Cerebellum (tissue), 5 donors: ENCODE measurements around the gene CXXC5.

GRCh38 chr5:138512675-138513232, 30.3 kb downstream of the ETF1 start:
- PRO-cap, 3 experiments: no peak in any of the 3 experiments
- RAMPAGE, long total RNA: no peak

GRCh38 chr5:138536245-138536572, 6.8 kb downstream of the ETF1 start:
- PRO-cap, 3 experiments: no peak in any of the 3 experiments
- RAMPAGE, long total RNA: no peak

- PRO-cap, 3 experiments: no peak in any of the 3 experiments
- RAMPAGE, long total RNA: no peak
Observed at GRCh38 chr5:138635246-138635793, 60.1 kb upstream of the HSPA9 start.

- PRO-cap, 3 experiments: no peak in any of the 3 experiments
- RAMPAGE, long total RNA: no peak
Observed at GRCh38 chr5:138766138-138766765, 13.0 kb downstream of the CTNNA1 start.

DNA sequence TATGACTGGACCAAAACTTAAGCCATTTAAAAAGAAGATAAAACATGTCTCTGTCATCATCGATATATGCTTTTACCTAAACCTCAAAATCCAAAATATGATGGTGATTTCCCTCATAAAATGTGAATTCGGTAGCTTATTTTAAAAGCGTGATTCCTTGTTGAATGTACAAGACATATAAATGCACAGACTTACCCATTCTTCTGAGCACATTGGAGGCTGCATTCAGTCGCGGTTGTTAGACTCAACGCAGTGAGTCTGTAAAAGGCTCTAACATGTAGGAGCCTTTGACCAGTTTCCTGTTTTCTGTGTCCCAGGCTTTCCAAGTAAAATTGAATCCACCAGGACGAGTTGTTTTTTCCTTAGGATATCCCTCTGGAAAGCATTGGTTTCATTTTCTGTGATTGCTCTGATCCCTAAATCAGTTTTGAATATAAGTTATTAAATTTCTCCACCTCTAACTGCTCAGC, 387 bp downstream of the LRRTM2 start:
- PRO-cap, 3 experiments: peak in 1 of 3 experiments; most common plus-strand start position 222 of the sequence (in 1); most common minus-strand start position 262 of the sequence (in 1)
- RAMPAGE, long total RNA: no peak

DNA sequence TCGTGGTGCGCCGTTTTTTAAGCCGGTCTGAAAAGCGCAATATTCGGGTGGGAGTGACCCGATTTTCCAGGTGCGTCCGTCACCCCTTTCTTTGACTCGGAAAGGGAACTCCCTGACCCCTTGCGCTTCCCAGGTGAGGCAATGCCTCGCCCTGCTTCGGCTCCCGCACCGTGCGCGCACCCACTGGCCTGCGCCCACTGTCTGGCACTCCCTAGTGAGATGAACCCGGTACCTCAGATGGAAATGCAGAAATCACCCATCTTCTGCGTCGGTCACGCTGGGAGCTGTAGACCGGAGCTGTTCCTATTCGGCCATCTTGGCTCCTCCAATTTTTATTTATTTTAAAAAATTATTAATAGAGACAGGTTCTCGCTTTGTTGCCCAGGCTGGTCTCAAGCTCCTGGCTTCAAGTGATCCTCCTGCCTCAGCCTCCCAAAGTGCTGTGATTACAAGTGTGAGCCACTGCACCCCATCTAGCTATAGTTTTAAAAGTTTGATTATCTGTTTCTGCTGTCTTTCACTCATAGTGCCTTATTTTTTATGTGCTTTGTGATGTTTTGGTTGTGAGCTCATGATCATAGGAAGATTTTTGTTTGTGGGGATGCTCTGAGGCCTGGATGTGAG, 136.1 kb upstream of the LRRTM2 start:
- PRO-cap, 3 experiments: no peak in any of the 3 experiments
- RAMPAGE, long total RNA: no peak

GRCh38 chr5:139131258-139131934, 66.8 kb downstream of the SIL1 start:
- PRO-cap, 3 experiments: peak in 3 of 3 experiments; most common plus-strand start chr5:139131762 (in 2); most common minus-strand start chr5:139131521 (in 1)
- RAMPAGE, long total RNA: no peak

- PRO-cap, 3 experiments: no peak in any of the 3 experiments
- RAMPAGE, long total RNA: no peak
Observed at GRCh38 chr5:139272469-139273050, 21.0 kb upstream of the MATR3 start.

- PRO-cap, 3 experiments: no peak in any of the 3 experiments
- RAMPAGE, long total RNA: no peak
Observed at GRCh38 chr5:139274406-139274773, 19.1 kb upstream of the MATR3 start.

GRCh38 chr5:139296584-139297342, 3.2 kb downstream of the MATR3 start:
- PRO-cap, 3 experiments: no peak in any of the 3 experiments
- RAMPAGE, long total RNA: no peak

- PRO-cap, 3 experiments: no peak in any of the 3 experiments
- RAMPAGE, long total RNA: no peak
Observed at GRCh38 chr5:139297526-139298083, 4.1 kb downstream of the MATR3 start.

GRCh38 chr5:139384218-139384863, 1.2 kb upstream of the SLC23A1 start:
- PRO-cap, 3 experiments: no peak in any of the 3 experiments
- RAMPAGE, long total RNA: no peak

GRCh38 chr5:139418769-139419122, 14.9 kb upstream of the SPATA24 start:
- PRO-cap, 3 experiments: no peak in any of the 3 experiments
- RAMPAGE, long total RNA: no peak

- PRO-cap, 3 experiments: no peak in any of the 3 experiments
- RAMPAGE, long total RNA: no peak
Observed at GRCh38 chr5:139480904-139481610, 1.5 kb downstream of the STING1 start.

GRCh38 chr5:139560542-139561045, 545 bp upstream of the UBE2D2 start:
- PRO-cap, 3 experiments: no peak in any of the 3 experiments
- RAMPAGE, long total RNA: no peak

DNA sequence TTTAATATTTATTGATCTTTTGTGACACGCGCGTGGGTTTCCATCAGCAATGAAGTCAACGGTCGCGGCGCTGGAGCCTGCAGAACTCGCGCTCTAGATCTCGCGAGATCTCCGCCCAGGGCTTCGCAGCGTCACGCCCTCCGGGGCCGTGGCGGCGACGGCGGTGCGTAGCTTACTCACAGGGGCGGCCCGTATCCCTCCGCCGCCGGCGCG, 187 bp upstream of the UBE2D2 start:
- PRO-cap, 3 experiments: peak in 3 of 3 experiments; most common minus-strand start position 72 of the sequence (in 2)
- RAMPAGE, long total RNA: no peak

DNA sequence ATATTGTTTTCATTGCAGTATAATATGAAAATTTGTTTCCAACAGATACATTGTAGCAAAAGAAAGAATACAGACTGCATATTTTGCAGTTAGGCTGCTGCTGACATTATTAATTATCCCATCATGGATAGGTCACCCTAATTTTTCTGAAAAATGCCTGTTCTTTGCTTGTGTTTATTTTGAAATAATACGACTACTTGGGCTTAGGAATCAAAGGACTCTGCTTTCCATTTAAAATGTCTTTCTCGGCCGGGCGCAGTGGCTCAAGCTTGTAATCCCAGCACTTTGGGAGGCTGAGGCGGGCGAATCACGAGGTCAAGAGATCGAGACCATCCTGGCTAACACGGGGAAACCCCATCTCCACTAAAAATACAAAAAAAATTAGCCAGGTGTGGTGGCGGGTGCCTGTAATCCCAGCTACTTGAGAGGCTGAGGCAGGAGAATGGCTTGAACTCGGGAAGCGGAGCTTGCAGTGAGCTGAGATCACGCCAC, 12.3 kb downstream of the UBE2D2 start:
- PRO-cap, 3 experiments: no peak in any of the 3 experiments
- RAMPAGE, long total RNA: no peak

DNA sequence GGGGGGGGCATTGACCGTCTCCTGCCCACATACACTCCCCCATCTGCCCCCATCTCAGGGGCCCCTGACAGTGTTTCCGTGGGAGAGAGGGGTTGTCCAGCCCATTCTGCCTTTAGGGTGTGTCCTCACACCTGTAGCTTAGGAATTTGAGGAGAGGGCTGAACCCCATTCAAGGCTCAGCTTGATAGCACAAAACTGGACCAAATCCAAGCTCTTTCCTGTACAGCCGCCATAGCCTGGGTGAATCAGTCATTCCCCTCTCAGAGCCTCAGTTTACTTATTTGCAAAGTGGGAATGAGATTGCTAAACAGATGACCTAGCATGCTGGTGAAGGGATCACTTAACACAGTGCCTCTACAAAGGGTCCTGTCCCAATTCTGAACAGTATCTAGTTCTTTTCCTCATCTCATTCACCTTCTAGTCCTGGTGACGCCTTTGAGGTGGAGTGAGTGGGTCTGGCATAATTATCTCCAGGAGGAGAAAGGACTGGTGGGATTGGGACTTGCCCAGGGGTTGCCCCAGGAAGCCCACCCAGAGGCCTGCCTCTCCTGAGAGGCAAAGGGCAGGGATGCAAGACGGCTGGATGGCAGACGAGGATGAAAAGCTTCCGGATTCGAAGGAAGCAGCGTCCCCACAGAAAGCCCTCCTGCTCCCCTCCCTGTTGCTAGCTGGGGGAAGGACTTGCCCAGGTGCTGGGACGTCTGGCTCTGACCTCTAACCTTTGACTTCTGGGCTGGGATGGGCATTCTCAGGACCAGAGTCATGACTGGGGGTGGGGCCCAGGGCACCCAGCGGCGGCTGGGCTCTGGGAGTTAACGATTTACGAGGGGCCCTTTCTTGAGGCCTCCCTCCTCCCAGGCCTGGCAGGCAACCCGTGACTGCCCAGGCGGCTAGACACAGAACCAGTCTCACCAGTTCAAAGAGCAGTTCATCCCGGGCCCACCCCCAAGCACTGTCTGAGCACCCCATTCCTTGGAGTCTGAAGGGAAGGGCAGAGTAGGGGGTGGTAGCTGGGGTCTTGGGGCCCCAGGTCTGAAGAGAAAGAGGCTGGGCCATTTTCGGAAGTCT, 5.5 kb upstream of the CXXC5 start:
- PRO-cap, 3 experiments: no peak in any of the 3 experiments
- RAMPAGE, long total RNA: no peak

DNA sequence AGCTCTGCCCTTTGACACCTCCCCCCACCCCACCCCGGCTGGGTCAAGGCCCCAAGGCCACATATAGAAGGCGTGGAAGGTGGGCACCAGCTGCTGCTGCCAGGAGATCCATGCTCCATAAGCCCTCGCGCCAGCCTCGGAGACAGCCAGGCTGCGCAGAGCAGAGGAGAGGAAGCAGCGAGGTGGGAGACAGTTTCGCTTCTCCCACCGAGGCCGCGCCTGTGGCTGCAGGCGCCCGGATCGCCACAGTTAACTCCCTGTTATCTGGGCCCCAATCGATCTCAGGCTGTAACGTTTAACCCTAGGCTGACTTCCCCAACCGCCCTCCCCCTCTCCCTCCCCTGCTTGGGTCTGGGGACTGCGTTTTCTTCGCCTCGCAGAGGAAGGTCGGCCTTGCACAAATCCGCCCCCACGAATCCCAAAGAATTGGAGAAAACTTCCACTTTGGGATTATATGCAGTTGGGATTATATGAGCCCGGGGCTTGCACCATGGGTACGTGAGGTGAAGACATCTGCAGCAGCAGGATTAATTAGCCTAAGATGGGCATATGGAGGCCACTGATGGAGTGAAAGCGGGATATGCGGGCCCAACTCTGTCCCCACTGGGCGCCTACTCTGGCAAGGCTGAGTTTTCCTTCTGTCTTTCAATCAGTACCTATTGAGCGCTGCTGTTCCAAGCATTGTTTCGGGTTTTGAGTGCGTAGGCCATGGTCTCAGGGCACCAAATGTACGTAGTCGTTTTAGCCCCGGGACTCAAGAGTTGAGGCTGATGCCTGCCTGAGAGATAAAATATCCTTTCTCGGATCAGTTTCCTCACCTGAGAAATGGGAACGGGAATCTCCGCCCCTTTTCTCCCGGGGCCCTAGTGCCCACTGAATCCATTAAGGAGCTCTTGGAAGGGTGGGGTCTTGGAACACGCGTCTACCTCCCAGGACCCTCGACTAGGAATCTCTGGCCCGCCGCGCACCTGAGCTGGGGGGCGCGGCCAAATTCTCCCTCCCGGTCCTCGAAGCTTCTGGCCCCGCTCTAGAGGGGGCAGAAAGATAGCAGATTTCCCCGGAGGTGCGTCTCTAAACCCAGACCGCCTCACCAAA, 860 bp upstream of the CXXC5 start:
- PRO-cap, 3 experiments: peak in 2 of 3 experiments; most common plus-strand start position 156 of the sequence (in 2); most common minus-strand start position 791 of the sequence (in 1)
- RAMPAGE, long total RNA: no peak

DNA sequence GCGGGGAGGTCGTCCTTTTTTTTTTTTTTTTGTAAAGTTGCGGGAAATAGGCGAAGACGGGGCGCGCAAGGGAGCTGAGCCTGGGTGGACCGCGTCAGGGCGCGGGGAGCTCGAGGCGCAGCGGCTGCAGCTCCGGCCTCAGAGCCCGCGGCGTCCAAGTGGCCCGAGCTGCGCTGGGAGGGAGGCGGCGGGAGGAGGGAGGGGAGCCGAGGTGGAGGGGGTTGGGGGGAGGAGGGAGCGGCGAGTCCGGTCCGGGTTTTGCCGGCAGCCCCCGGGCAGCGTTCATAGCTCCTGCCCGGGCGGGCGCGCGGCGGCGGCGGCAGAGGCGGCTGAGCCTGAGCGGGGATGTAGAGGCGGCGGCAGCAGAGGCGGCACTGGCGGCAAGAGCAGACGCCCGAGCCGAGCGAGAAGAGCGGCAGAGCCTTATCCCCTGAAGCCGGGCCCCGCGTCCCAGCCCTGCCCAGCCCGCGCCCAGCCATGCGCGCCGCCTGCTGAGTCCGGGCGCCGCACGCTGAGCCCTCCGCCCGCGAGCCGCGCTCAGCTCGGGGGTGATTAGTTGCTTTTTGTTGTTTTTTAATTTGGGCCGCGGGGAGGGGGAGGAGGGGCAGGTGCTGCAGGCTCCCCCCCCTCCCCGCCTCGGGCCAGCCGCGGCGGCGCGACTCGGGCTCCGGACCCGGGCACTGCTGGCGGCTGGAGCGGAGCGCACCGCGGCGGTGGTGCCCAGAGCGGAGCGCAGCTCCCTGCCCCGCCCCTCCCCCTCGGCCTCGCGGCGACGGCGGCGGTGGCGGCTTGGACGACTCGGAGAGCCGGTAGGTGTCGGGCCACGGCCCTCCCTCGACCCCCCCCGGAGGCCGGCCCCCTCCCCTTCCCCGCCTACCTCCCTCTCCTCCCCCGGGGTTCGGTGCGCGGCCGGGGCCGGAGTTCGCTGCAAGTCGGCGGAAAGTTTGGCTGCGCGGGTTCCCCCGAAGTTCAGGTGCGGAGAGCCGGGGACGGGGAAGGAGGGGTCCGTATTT, at the start of gene CXXC5:
Gene CXXC5, plus strand, starts transcription at position 313 of the 1,013 bp plus-strand sequence.
- PRO-cap, 3 experiments: peak in 3 of 3 experiments; most common plus-strand start position 322 of the sequence (in 3); most common minus-strand start position 160 of the sequence (in 3)
- RAMPAGE, long total RNA: no peak